ENCODE measurements around the genes DCPS and KIRREL3.

GRCh38 chr11:126115138-126115551 is 52.5 kb upstream of the CDON start:
- PRO-cap = no peak

- PRO-cap = no peak
Measured at GRCh38 chr11:126123026-126123395, 60.3 kb upstream of the CDON start.

DNA sequence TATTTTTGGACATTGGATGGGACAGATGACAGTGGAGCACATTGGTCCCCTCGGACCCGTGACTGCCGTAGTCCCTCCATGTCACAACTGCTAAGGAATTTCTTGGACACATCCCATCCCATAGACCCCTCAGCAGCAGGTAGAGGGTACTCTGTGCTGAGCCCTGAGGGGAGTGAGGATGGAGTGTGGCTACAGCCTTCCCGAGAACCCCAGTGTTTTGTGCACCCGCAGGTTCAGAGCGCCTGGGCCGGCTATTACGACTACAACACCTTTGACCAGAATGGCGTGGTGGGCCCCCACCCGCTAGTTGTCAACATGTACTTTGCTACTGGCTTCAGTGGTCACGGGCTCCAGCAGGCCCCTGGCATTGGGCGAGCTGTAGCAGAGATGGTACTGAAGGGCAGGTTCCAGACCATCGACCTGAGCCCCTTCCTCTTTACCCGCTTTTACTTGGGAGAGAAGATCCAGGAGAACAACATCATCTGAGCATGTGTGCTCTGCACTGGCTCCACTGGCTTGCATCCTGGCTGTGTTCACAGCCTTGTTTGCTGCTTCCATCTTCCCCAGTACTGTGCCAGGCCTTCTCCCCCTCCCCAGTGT is 5.6 kb upstream of the TIRAP start:
- PRO-cap = no peak

- PRO-cap = bidirectional peak, plus-strand start at chr11:126304120, minus-strand start at chr11:126303973
Measured at GRCh38 chr11:126303593-126304672, at the start of gene DCPS. TSS of gene DCPS (plus strand) at chr11:126304060.

GRCh38 chr11:126345701-126346966 is 9.4 kb upstream of the ST3GAL4 start:
- PRO-cap = no peak

- PRO-cap = no peak
Measured at GRCh38 chr11:126410525-126411239, 55.2 kb downstream of the ST3GAL4 start.

DNA sequence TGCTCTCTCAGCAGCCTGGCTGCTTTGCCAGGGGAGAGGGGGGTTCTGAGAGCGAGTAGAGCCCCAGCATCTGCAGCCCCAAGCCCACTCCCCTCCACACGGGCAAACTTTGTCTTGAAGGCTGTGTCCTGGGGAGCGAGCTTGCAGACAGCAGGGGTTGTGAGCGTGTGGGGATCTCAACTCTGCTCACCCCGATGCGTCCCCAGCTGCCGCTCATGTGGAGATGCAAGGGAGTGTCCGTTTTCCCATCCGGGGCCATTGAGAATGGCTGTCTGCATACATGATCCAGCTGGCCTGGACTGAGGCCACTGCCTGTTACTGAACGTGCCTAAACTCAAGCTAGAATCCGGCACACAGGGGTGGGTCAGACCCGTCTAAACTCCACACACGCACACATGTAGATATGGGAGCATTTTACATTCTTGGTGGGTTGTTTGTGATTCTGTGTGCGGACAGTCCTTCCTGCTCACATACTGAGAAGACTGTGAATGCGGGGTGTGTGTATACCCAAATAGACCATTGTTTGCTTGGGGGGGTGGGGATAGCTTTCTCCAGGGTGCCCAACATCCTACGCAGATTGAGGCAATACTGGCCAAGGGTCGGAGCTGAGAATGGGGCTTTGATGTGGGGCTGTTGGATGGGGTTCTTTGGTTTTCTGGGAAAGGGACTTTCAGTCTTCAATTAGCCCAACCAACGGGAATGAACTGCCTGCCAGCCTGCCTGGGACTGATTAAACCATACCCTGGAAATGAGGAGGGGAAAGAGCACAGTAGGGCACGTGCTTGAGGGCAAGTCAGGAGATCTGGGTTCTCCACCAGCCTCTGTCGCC is 60.3 kb downstream of the ST3GAL4 start:
- PRO-cap = no peak

DNA sequence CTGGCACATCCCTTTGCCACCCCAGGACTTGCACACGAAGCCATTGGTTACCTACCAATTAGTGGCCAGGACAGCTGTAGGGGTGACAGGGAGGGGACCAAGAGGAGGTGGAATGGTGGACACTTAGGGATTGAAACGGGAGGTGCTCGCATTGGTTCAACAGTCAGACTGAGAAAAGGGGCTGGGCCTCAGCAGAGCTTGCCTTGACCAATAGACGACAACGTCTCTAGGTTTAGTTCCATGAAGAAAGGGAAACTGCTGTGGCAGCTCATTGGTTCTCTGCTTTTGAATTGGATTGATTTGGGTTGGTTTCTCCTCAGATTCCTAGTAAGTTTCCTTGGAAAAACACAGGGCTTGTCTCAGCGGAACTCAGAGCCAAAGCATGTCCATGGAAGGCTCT is 78.0 kb downstream of the ST3GAL4 start:
- PRO-cap = no peak

DNA sequence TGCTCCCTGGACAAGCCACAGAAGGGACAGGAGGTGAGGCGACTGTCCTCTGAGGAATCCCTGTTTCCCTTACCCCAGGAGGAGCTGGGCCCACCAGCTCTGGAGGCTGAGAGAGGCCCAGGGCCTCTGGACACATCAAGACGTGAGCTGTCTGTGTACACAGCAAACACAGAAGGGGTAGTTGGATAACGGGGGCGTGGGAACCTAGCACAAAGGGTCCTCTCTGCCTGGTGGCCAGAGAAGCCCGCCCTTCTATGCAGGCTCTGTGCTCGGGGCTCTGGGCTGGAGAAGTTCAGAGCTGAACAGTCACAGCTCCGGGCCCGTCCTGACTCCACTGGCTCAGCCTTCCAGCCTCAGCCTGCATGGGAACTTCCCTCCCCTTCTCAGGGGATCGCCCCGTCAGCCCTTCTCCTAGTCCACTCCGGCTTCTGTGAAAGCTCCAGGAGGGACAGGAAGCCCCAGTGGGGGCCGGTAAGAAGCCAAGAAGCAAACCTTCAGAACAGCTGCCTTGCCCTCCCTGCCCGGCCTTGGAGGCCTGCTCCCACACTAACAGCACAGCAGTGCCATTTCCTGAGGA is 119.5 kb downstream of the ST3GAL4 start:
- PRO-cap = no peak

DNA sequence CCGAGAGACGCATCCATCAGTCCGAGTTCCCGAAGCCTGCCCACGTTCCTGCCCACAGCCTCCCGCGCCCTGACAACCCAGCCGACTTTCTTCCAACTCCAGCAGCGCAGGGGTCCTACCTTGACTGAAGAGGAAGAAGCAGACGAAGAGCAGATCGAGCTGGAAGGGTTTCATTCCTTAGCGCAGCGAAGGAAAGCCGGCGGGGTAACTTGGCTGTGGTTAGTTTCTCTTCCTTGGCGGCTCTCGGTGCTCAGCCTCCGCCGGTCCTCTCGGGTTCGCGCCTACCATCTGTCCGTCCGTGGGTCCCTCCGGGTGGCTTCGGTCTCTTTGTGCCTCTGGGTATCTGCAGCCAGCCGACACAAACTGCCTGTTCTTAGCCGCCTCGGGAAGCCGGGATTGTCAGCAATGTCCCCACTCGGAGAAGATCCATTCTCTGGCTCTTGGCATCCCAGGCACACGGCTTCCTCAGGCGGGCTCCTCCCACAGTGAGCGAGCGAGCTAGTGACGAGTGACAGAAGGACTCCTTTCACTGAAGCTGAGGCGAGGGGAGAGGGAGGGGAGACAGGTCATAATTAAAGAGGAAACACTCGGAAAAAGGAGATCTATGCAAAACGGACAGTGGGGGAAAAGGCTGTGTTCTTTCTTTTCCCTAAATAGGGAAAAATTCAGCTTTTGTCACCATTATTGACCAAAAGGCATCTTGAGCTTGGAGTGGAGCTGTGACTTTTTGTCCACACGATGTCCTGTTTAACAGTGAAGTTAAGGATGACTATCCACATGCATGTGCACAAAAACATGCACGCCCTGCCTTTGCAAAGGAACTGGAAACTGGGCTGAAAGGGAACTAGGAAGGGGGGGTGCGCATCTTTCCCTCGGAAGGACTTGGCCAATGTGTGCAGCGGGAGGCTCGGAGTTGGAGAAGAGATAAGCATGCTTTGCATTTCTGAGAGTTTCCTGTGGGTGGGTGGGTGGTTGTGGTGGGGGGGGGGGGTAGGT is at the start of gene KIRREL3:
KIRREL3 (minus strand) TSS at position 435 of the 996 bp plus-strand sequence.
- PRO-cap = unidirectional peak, minus-strand start at position 435 of the sequence

GRCh38 chr11:128298247-128298664 is 289.1 kb downstream of the ETS1 start:
- PRO-cap = no peak

GRCh38 chr11:128415466-128415998 is 171.8 kb downstream of the ETS1 start:
- PRO-cap = no peak

DNA sequence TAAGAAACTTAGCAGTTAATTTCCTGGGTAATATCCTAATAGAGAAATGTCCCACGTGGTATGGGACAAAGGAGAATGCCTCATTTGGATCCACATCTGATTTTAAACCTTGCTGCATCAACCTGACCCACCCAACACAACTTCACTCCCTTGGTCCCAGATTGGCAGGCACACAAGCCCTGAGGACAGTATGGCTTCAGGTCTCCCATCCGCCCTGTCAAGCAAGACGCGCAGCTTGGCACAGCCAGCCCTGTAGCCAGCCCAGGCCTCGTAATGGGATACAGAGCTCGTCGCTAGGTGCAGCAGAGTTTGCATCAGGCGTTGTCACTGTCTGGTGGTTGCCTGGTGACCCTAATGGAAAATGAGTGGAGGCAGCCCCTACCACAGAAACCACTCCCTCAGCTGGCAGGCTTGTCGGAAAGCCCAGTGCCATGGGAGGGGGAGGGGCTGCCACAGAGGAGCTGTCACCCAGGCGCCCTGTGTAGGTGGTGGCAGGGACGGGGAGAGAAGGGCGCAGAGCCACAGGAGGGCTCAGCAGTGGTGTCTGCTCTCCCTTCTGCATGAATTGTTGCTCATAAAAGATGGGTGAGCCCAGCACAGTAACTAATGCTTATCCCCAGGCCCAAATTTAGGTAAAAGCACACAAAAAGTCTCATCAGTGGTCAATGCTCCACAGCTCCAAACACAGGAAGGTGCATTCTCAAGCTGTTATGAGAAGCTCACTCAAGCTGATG is 164.8 kb downstream of the ETS1 start:
- PRO-cap = no peak

DNA sequence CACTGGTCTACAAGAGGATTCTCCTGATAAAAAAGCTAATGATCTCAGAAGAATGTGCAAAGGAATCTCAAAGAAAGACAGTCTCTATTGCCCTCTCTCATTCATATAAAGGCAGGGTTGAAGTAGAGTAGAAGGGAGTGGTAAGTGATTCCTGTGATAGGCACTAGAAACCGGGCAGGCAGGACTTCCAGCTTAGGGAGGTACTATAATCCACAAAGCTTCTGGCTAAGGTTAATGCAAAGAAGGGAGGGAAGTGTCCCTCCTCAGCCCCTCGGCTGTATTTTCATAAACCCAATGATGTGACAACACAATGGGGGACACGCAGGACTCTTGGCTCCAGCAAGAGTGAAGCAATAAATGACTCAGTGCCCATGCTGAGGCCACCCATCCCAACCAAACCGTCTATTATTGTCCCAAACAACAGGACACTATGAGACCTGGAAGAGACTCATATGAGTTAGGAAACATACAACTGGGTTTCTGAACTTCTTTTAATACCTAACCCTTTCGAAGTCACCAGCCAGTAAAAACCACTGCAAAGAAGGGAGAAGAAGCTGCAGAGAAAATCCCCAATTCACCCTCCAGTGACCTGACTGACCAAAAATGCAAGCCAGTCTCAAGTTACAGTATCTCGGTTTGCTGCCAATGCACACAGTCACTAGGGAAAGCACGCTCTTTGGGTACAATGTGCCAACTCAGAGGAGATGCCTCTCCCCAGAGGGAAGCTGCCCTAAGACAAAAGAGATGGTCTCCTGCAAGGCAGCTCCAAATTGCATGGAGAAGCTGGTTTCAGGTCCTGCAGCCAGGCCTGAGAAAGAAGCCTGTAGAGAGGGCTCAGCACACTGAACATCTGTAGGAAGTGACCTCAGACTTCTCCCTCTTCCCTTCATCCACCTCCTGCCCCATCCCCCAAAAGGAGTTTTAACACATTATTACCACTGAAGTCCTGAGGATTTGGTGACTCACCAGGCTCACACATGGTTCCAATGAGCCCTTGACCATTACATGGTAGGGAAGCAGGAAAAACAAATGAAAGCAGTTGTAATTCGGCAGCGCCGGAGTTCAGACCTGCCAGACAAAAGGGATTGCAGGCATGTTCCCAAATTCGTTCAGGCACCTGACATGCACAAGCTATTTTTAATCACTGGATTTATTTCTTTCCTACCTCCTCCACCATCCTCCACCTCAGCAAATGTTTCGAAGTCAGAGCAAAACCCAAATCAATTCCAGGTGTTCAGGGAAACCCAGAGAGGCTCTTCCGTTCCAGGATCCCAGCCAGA is 90.3 kb downstream of the ETS1 start:
- PRO-cap = no peak

DNA sequence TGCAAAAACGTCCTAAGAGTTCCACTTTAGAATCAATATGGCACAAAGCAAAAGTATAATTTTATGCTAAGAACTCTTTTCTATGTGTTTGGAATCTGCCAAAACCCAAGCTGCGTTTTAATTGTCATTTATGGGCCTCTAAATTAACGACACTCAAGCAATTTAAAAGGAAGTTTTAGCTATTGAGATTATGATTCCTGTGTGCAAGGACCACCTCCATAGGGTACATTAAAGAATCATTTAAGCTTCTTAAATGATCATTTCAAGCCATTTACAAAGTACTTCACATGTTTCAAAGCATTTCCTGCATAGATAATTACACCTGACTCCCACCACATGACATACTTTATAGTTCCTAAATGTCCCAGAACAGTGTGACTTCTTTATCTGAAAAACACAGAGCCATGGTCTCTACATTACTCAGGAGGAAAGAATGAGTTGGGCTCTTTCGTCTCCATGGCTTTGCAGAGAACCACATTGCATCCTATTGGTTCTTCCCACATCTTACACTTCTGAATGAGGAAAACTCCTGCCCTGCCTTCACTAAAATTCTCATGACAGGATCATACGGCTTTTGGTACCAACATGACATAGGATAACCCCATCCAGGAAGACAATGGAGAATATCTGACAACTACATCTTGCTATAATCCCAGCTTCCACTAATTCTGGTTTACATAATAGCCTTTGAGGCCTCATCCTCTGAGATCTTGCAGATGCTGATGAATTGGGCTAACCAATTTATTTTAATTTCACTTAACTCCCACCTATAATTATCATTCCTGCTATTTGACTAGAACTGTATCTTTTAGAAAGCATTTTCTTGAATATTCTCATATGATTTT is 88.6 kb downstream of the ETS1 start:
- PRO-cap = no peak

DNA sequence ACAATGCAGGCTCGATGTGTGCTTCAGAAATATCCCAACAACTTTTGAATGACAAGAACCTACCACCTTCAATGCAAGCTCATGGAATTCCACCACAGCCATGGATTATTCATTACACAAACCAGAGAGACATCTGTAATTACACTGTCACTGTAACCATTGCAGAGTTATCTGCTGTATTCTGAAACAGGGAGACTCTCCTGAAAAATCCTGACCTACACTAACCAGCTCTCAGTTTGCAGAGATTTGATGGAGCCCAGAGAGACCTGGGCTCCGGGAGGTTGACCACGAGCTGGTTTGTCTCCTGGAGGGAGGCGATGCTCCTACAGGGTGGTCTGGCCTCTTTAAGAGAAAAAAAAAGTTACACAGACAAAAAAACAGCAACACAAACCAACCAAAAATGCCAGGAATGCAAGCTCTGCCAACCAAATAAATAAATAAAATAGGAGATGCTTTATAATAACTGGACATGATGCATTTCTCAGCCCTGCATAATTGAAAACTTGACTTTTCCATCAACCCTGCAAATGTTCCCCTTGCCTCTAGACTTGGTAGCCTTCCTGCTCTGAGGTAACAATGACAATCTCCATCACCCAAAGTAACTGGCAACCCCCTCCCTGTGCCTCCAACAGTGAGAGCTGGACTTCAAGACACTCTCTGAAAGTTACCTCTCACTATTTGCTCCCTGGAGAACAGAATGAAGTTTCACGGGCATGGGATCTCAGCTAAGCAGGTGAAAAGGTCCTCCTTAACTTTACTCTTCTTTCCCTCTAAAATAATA is 69.7 kb downstream of the ETS1 start:
- PRO-cap = no peak

DNA sequence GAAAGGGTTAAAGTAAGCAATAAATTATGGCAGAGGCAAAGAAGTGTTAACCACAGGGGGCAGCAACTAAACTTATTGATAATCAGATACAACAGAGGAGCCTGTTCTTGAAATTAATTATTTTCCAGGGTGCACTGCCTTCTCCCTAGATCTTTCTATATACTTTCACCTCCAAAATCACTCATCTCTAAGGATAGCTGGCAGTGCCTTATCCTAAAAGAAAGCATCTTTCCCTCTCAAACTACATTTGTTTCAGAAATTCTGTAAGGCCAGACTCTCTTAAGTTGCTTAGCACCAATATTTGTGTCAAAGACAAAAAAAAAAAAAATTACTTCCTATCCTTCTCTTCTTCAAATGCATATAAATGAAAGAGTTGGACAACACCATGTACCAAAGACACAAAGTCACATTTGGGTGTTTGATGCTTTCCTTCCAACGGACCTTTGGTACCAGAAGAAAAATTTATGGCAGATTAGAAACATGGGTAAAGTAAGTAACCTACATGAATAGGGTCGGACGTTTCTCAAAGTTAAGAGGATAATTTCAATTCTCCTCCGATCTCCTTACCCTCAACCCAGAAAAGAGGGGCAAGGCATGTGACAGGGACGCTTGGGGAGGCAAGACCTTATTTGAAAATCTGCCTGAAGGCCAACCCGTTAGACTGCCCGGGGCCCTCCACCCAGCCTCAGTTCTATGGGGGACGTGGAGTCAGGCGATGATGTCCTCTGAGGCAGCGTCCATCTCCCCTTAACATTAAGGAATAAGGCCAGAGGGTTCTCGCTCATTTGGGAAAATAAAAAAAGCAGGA is 66.3 kb downstream of the ETS1 start:
- PRO-cap = no peak

- PRO-cap = no peak
Measured at GRCh38 chr11:128604478-128605051, 17.2 kb upstream of the ETS1 start.

GRCh38 chr11:128715527-128716197 is 21.8 kb downstream of the FLI1 start:
- PRO-cap = no peak

DNA sequence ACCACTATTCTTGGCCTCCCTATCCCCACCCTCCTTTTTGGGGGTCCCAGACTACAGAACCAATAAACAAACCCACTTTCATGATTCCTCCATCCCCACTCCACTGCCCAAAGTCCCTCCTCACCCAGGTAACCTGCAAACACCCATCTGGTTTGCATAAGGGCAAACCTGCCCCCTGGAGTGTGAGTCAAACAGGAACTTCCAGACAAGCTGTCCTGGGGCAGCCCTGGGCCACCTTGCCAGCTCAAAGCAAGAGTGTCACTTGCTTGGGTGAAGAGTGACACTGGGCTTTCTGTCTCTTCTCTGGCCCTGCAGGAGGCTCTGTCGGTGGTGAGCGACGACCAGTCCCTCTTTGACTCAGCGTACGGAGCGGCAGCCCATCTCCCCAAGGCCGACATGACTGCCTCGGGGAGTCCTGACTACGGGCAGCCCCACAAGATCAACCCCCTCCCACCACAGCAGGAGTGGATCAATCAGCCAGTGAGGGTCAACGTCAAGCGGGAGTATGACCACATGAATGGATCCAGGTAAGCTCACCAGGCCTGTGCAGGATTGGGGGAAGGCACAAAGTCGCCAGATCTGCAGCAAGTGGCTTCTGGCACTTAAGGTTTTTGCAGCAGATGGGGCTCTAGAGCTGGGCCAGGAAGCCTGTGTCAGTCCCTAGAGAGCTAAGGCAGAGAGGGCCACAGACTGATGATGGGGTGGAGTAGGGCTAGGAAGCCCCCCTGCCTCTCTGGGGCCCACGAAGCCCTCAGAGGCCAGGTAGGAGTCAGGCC is 64.1 kb downstream of the FLI1 start:
- PRO-cap = no peak

All from ileum (tissue), 1 donor.